Omental fat pad (tissue), 4 donors: ENCODE measurements around a stretch of chr10.

GRCh38 chr10:79274069-79275365, 72.8 kb upstream of the PPIF start:
- PRO-cap: no peak
- RAMPAGE, long total RNA, 4 experiments: no peak in any of the 4 experiments

DNA sequence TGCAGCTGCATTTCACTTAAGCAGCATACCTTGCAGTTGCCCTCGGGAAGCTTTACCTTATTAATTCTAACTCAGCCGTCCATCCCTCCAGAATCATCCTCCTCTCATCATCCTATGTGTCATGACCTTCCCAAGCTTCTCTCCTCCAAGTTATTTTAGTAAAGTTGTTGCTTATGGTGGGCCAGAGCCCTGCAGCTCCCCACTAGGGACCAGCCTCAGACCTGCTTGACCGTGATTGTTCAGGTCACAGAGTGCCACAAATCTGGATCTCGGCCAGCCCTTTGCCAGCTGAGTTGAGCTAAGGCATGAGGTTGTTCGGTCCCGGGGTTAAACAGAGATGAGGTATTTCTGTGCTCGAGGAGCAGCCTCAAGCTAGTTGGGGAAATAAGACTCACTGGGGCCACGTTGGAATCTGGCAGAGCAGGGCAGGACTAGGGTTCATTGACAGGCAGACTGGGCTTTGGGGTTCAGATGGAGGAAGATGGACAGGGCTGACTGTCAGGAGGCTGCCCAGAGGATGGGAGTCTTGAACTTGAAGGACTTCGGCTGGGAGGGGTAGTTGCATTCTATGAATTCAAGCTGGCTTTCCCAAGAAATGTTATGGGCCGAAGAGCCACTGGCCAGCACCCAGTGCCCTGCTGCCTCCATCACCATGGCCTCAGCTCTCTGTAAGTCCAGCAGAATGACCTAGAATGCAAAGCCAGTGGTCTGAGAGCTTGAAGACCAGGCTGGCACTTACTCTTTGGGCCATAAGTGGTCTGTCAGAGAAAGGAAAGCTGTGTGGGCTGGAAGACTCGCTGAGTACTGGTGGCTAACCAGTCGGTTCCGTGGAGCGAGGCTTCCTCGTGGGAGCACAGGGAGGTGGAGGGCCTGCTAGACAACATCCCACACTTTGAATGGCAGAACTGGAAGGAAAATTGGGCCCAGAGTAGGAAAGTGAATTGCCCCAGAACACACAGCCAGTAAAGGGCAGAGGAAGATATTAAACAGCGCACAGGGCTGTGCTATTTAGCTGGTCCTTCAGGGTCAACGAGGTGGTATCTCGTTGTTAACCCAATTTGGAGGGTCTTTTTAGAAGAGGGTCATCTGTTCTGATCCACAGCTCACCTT, 66.0 kb upstream of the PPIF start:
- PRO-cap: no peak
- RAMPAGE, long total RNA, 4 experiments: start-site peak on the plus strand in 1 of 4 experiments, centred at position 599 of the sequence, 12 reads per replicate

DNA sequence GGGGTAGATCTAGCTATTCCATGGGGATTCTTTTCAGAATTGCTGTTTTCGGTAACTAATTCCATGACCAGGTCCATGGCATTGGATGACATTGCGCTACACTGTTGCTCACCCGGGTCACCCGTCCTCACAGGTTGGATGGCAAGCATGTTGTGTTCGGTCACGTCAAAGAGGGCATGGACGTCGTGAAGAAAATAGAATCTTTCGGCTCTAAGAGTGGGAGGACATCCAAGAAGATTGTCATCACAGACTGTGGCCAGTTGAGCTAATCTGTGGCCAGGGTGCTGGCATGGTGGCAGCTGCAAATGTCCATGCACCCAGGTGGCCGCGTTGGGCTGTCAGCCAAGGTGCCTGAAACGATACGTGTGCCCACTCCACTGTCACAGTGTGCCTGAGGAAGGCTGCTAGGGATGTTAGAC, 6.3 kb downstream of the PPIF start:
- PRO-cap: no peak
- RAMPAGE, long total RNA, 4 experiments: no peak in any of the 4 experiments

DNA sequence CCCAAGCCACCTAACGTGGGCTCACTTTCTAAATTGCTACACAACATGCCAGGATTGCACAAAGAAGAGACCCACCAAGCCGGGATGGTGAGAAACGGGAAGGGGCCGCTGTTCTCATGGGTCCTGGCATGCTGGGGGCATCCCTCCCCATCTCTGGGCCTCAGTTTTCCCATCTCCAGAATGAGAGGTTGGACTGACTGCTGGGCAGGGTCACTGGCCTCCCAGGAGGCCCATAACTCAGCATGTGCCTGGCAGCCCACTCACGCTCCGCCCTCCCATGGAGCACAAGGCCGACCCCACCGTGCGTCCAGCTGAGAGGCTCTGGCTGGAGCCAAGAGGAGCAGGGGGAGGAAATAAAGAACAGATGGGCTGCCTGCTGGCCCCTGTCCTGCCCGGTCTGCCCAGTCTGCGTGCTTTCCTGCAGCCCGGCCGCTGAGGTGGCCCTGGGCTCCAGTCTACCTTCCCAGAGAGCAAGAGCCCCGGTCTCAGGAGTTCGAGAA, 43.9 kb downstream of the ZCCHC24 start:
- PRO-cap: no peak
- RAMPAGE, long total RNA, 4 experiments: no peak in any of the 4 experiments

DNA sequence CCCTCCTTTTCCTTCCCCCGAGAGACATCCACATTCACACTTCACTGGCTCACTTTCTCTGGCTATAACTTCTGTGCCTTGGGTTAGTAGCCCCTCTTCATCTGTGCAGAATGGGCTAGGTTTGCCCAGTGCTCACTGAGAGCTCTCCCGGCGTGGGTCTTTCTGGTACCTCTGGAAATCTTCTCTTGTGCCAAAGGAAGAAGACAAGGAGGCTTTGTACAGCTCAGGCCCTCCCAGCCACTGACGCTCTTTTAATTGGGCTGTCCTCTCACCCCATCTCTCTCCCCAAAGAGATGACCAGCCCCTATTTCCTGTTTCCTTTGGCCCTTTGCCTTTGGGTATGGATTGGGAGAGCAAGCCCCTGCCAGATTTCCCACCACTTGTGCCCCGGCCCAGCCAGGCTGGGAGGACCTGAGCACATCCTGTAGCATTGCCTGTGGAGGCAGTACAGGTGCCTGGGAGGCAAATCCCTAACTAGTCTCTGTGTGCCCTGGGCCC, 5.7 kb upstream of the PLAC9 start:
- PRO-cap: no peak
- RAMPAGE, long total RNA, 4 experiments: no peak in any of the 4 experiments

DNA sequence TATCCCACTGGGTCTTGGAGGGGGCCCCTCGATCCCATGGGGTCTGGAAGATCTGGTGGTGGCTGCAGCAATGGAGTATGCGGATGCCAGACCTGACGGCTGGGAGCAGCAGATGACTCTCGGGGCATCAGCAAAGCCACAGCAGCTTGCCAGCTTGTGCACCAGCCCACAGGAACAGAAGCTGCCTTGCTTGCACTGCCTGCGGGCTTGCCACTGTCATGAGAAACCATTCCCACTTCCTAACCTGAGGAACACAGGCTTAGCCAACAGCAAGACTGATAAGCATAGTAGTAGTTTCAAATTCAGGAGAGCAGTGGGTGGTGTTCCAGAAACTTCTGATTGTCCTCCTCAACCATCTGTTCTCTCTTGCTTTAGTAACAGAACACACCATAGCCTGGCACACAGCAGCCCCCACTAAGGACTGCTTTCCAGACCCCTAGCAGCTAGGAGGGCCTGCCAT, 7.4 kb downstream of the ANXA11 start:
- PRO-cap: no peak
- RAMPAGE, long total RNA, 4 experiments: no peak in any of the 4 experiments

GRCh38 chr10:80201906-80202414, 3.4 kb downstream of the ANXA11 start:
- PRO-cap: no peak
- RAMPAGE, long total RNA, 4 experiments: no peak in any of the 4 experiments

DNA sequence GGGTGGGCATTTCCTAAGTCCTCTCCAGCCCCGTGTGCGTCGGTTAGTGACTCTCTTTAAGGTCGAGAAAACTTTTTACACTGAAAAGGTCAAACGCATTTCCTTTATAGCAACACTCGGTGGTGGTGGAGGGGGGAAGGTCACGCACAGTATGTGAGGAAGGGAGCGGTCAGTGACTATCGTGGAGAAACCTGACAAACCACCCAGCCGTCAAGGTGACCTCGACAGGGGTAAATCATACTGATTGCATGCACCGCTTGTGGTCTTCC, 358 bp upstream of the ANXA11 start:
- PRO-cap: no peak
- RAMPAGE, long total RNA, 4 experiments: no peak in any of the 4 experiments

- PRO-cap: no peak
- RAMPAGE, long total RNA, 4 experiments: no peak in any of the 4 experiments
Measured at GRCh38 chr10:80333901-80334314, 22.6 kb downstream of the DYDC1 start.

DNA sequence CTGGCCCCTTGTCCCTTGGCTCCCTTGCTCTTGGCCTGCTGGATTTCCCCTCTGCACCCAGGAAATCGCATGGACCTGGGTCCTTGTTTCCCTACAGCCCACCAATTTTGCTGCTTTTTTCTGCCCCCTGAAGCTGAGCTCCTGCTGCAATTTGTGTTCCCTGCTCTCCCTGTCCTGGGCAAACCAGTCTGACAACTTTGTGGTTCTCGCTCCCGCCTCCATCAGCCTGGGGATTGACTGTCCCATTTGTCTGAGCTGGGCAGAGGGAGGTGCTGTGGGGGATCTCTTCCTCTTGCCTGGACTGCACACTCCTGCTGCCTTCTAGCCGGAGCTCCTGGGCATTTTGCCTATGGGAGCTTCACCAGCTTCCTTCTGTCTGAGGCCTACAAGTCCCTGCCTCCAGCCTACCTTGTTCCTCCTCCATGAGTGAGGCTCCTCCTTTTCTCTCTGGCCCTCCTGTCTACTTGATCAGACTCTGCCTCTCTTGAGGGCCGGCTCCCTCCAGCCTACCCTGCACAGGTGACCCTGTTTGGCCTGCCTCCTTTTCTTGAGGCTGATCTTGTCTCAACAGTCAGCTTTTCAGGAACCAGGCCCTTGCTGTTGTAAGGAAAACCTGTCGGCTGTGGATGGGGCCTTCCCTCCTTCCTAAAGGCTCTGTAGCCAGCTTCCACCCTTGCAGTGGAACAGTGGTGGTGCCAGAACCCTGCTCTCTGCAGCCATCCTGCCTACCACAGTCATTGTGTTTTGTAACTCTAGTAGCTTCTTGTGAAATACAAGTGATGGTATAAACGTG, 6.8 kb downstream of the TSPAN14 start:
- PRO-cap: no peak
- RAMPAGE, long total RNA, 4 experiments: no peak in any of the 4 experiments

DNA sequence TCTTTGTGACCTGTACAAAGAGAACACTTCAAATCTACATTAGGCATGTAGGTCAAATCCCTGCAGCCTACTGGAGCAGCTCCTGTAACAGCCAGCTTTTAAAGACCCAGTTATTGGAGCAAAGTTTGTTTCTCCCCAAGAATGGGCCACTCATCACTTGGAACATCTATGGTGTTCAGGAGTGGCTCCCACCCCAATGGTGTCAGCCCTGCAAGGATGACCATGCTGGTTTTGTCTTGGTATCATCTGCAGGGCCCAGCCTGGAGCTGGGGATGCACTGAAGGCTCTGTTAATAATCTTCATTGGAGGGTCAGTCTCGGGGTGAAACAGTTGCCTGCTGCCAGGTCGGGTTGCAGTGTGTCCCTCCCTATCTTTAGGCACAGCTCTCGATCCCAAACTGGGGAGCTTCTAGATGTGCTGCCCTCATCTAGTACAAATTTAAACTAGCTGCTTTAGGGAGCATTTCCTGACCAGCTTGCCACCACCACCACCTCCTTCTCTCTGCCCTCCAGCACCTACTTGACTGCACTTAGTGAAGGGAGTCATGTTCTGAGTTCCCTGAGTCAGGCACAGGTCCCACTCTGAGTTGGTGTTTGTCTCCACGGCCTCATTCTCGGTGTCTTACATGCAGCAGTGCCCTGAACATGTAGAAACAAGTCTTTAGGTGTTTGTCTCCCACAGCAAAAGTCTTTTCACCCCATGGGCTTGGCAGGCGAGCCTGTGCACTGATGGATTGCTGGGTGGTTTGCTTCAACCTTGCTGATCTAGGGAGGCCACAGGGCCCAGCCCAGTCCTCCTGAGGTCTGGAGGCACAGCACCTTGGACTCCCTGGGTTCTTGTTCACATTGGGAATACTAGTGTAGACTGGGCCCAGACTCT, 16.7 kb downstream of the TSPAN14 start:
- PRO-cap: no peak
- RAMPAGE, long total RNA, 4 experiments: no peak in any of the 4 experiments

DNA sequence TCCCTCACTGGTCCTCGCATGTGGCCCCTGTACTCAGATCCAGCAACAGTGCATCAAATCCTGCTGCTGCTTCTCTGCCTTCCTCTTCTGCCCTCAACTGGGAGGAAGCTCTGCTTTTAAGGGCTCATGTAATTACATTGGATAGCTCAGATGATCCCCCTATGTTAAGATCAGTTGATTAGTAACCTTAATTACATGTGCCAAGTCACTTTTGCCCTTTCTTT, 22.9 kb downstream of the TSPAN14 start:
- PRO-cap: no peak
- RAMPAGE, long total RNA, 4 experiments: no peak in any of the 4 experiments

DNA sequence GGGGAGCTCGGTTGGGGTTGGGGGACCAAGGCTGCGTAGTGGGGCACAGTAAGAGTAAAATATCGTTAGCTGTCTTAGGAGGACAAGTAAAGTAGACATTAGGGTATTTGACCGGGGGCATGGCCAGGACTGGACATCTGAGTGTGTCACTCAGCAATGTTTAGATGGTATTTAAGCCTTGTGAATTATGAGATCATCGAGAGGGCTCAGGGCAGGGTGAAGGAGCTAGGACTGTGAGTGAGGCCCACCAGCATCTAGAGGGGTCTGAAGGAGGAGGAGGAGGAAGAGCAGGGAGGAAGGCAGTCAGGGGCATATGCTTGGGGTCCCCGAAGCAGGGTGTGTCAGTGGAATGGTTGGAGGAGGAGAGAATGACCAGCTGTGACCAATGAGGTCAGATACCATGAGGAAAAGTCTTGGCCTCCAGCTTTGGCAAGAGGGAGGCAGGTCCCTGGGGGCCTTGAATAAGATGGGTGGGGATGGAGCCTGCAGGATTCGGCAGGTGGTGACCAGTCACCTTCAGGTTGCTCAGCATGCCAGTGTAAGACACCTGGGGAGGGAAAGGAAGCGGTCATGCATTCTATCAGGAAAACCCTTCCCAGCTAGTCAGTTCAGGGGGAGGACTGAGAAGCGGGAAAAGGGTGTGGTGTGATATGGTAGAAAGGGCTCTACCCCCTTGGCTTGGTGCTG, 34.9 kb upstream of the SH2D4B start:
- PRO-cap: no peak
- RAMPAGE, long total RNA, 4 experiments: no peak in any of the 4 experiments

DNA sequence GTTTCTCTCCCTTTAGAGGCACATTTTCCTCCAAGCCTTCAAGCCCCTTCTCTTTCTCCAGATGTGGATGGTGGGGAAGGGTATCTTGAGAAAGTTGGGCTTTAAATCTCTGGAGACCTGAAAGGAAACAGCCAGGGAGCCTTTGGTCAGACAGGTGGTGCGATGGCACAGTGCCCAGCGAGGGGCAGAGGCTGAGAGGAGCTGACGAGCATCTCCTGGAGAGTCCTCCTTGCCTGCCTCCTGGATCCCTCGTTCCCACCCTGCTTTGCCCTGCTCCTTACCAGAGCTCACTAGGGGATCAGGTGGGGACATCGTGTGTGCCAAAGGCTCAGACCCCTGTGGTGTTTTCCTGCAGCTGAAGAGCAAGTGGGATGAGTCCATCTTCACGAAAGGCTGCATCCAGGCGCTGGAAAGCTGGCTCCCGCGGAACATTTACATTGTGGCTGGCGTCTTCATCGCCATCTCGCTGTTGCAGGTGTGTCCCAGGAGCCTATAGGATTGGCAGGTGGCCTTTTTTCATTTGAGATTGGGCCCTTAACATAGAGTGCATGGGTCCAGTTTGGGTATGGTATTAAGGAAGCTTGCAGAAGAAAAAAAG, 21.8 kb upstream of the SH2D4B start:
- PRO-cap: no peak
- RAMPAGE, long total RNA, 4 experiments: no peak in any of the 4 experiments

- PRO-cap: no peak
- RAMPAGE, long total RNA, 4 experiments: no peak in any of the 4 experiments
Measured at GRCh38 chr10:80545402-80545799, 7.7 kb downstream of the SH2D4B start.

GRCh38 chr10:80552060-80552731, 14.5 kb downstream of the SH2D4B start:
- PRO-cap: no peak
- RAMPAGE, long total RNA, 4 experiments: no peak in any of the 4 experiments

GRCh38 chr10:83272586-83273038, 866.7 kb upstream of the GHITM start:
- PRO-cap: no peak
- RAMPAGE, long total RNA, 4 experiments: no peak in any of the 4 experiments

DNA sequence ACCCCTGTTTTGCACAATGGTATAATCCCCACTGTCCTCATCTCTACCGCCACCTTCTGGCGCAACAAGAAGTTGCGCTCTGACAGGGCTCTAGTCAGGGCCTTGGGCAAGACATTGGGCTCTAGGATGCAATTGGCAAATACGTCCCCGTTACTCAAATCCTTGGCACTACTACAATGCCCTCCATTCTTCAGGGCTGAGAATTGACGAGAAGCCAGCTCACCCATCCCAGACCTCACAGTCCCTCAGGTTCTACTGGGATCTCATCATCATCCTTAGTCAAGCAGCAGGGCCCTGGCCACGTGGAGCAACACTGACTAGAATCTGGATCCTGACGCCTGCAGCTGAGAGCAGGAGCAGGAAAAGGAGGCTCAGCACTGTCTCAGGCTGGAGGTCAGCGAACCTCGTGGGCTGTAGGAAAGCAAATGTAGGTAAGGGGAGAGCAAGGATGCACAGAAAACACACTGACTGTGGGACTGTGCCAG, 10.6 kb downstream of the LRIT2 start:
- PRO-cap: no peak
- RAMPAGE, long total RNA, 4 experiments: no peak in any of the 4 experiments

- PRO-cap: no peak
- RAMPAGE, long total RNA, 4 experiments: no peak in any of the 4 experiments
Measured at GRCh38 chr10:84333921-84334645, 5.7 kb downstream of the CCSER2 start.

DNA sequence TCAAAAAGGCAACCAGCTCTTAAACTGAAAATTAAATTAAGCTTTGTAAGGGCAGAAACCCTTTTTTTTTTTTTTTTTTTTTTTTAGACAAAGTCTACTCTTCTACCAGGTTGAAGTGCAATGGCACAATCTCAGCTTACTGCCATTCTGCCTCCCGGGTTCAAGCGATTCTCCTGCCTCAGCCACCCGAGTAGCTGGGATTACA, 653.6 kb downstream of the CCSER2 start:
- PRO-cap: no peak
- RAMPAGE, long total RNA, 4 experiments: no peak in any of the 4 experiments